Tibial nerve (tissue), 3 donors: Measurements from ENCODE around the genes P4HB, ARHGDIA, MYADML2 and UTS2R.

- PRO-cap: unidirectional peak, minus-strand start at chr17:81860560
- RAMPAGE, long total RNA, 3 experiments: start-site peak on the minus strand in 3 of 3 experiments, at chr17:81860487-81860537 at its widest, 229 to 374 reads per replicate
These were observed at the start of gene P4HB for GRCh38 chr17:81860264-81860776. Gene P4HB, minus strand, starts transcription at chr17:81860535.

GRCh38 chr17:81871185-81871860, at the start of gene ARHGDIA:
Gene ARHGDIA, minus strand, starts transcription at chr17:81871337.
- PRO-cap: bidirectional peak, plus-strand start at chr17:81871432, minus-strand start at chr17:81871337
- RAMPAGE, long total RNA, 3 experiments: start-site peak on the minus strand in 3 of 3 experiments, at chr17:81871313-81871363 at its widest, 606 to 819 reads per replicate

DNA sequence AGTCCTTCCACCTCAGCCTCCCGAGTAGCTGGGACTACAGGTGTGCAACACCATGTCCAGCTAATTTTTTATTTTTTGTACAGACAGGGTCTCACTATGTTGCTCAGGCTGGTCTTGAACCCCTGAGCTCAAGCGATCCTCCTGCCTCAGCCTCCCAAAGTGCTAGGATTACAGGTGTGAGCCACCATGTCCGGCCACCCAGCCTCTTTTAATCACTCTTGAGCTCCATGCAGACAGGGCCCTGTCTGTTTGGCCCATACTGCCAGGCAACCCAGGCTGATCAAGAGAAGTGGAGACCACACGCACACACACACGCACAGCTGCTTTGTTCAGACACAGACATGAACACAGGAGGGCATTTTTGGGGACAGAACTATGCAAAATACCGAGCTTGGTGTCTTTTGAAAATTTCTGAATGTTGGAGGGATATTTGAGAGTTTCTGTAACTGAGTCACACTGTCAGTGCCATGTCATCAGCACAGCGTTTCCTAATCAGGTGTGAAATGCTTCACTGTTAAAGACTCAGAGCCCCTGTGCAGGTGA, 1.7 kb upstream of the ARHGDIA start:
- PRO-cap: no peak
- RAMPAGE, long total RNA, 3 experiments: no peak in any of the 3 experiments

GRCh38 chr17:81903113-81903634, 1.1 kb downstream of the NPB start:
- PRO-cap: no peak
- RAMPAGE, long total RNA, 3 experiments: no peak in any of the 3 experiments

GRCh38 chr17:81923239-81923819, 4.2 kb downstream of the MAFG start:
- PRO-cap: no peak
- RAMPAGE, long total RNA, 3 experiments: no peak in any of the 3 experiments

DNA sequence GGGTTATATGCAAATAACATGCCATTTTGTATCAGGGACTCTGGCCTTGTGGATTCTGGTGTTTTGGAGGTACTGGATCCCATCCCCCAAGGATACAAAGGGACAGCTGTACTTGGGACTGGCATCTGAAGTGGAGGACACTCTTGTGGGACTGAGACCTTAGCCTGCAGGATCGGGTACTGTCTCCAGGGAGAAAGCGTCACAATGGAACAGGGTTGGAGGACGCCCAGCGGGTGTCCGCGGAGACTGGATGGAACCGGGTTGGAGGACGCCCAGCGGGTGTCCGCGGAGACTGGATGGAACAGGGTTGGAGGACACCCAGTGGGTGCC, at the start of gene MYADML2:
TSS of gene MYADML2 (minus strand) at position 131 of the 330 bp plus-strand sequence.
- PRO-cap: no peak
- RAMPAGE, long total RNA, 3 experiments: no peak in any of the 3 experiments

DNA sequence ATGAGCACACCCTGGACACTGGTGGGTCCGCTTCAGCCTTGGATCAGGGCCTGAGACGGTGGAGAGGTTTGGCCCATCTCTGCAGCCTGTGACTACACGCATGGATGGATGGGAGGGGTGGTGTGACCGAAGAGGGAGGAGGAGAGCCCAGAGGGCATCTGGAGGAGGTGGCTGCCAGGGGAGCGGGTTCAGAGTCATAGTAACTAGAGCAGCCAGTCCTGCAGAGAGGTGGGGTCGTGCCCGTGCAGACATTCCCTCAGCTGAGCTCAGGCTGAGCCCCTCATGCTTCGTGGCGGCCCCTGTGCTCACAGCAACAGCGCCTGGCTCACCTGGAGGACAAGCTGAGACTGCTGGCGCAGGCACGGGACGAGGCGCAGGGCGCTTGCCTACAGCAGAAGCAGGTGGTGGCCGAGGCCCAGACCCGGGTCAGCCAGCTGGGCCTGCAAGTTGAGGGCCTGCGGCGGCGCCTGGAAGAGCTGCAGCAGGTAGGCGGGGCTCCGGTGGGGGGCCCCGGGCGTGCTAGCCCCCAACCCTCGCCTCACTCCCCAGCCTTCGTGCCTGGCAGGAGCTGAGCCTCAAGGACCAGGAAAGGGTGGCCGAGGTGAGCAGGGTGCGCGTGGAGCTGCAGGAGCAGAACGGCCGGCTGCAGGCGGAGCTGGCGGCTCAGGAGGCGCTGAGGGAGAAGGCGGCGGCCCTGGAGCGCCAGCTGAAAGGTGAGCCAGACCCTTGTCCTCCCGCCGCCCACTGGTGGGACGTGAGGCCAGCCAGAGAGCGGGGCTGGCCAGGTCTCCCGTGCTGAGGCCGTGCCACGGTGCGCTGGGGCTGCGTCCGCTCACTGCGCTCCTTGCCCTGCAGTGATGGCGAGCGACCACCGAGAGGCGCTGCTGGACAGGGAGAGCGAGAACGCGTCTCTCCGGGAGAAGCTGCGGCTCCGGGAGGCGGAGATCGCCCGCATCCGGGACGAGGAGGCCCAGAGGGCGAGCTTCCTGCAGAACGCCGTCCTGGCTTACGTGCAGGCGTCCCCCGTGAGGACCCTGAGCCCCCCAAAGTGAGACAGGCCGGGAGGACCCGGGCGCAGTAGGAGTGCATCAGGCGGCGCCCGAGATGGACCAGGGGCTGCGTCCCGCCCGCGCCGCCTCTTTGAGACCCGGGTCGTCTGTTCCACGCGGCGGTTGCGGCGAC, 1.3 kb upstream of the RAC3 start:
- PRO-cap: unidirectional peak, plus-strand start at position 954 of the sequence
- RAMPAGE, long total RNA, 3 experiments: no peak in any of the 3 experiments

GRCh38 chr17:82088722-82089437, 9.2 kb downstream of the FASN start:
- PRO-cap: no peak
- RAMPAGE, long total RNA, 3 experiments: no peak in any of the 3 experiments

DNA sequence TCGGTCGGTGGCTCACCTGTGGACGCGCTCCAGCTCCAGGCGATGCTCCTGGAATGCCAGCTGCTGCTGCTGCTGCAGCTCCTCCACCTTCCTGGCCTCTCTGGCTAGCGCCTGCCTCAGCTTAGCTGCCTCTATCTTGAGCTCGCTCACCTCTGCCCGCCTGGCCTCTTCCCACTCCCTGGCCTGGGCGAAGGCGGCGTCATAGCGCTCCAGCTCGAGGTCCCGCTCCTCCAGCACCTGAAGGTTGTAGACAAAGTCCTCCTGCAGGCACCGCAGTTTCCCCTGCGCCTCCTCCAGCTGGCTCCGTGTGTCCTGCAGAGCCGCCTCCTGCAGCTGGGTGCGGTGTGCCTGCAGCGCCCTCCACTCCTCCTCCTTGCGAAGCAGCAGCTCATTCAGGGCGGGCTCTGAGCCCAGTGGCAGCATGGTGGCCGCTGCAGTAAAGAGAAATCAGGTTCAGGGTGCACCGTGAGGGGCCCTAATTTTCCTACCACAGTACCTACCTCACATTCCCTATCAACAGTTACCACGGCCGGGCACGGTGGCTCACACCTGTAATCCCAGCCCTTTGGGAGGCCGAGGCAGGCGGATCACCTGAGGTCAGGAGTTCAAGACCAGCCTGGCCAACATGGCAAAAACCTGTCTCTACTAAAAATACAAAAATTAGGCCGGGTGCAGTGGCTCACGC, 11.0 kb downstream of the CCDC57 start:
- PRO-cap: no peak
- RAMPAGE, long total RNA, 3 experiments: no peak in any of the 3 experiments

DNA sequence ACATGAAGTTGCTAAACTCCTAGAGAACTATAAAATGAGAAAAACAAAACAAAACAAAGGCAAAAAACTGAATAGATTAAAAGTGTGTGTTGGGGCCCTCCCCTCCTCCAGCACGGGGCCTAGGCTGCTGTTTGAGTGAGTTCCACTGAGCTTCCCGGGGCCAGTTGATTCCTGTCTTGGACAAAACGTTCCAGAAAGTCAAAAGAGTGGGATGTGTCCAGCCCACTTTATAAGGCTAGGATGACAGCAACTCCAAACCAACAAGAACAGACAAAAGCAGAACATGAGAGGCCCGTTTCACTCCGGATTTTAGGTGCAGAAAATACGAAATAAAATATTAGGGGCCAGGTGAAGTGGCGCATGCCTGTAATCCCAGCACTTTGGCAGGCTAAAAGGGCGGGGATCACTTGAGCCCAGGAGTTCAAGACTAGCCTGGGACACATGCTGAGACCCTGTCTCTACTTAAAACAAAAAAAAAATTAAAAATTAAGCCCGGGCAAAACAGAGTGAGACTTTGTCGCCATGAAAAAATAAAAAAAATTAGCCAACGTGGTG, 11.8 kb upstream of the CSNK1D start:
- PRO-cap: bidirectional peak, plus-strand start at position 269 of the sequence, minus-strand start at position 156 of the sequence
- RAMPAGE, long total RNA, 3 experiments: no peak in any of the 3 experiments

GRCh38 chr17:82301140-82301569, 16.3 kb downstream of the CD7 start:
- PRO-cap: no peak
- RAMPAGE, long total RNA, 3 experiments: no peak in any of the 3 experiments

GRCh38 chr17:82332065-82332563, 1.5 kb downstream of the SECTM1 start:
- PRO-cap: no peak
- RAMPAGE, long total RNA, 3 experiments: no peak in any of the 3 experiments

- PRO-cap: no peak
- RAMPAGE, long total RNA, 3 experiments: no peak in any of the 3 experiments
These were observed 1.4 kb upstream of the SECTM1 start for GRCh38 chr17:82334647-82335785.

DNA sequence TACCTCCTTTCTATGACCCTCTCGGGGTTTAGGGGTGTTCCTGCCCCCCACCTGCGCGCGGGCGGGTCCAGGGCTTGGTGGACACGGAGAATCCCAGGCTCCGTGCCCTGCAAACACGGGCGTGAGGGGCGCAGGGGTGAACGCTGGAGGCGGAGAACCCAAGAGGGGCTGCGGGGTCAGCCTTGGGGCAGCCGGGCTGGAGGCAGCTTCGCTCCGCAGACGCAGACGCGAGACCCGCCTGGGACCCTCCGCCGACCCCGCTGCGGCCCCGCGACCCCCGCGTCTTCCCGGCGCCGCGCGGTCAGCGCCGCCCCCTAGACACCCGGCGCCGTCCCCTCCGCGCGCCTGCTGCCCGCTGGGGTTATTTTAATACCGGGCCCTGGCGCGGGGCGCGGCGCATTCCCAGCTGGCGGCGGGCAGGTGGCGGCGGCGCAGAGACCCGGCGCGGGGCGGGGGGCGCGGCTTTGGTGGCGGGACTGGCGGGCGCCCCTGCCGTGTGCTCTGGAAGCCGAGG, at the start of gene UTS2R:
TSS of gene UTS2R (plus strand) at position 397 of the 514 bp plus-strand sequence.
- PRO-cap: no peak
- RAMPAGE, long total RNA, 3 experiments: no peak in any of the 3 experiments

DNA sequence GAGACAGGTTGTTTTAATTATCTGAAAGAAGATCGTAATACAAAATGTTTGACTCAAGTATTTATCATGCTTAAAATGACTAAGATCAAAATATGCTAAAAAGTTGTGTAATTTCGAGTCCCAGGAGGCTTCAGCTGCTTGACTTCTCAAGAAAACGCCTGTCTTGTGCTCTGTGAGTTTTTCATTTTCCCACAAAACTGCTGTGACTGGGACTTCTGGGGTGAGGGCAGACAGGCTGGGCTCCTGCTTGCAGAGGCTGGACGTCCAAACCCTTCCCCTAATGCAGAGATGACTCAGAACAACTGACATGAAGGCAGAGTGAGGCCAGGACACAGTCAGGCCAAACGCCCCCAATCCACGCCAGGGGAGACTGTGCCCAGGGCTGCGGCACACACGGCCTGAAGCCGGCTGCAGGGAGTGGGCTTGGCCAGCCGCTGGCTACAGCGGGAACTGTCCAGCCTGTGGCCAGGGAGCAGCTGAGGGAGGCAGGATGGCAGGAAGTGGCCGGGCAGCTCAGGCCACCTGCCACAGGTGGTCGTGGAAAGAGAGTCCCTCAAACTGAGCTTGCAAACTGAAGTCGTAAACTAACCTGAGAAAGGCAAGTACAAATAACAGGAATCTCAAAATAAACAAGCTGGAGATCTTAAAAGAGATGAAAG, 21.5 kb upstream of the HEXD start:
- PRO-cap: no peak
- RAMPAGE, long total RNA, 3 experiments: no peak in any of the 3 experiments

- PRO-cap: no peak
- RAMPAGE, long total RNA, 3 experiments: no peak in any of the 3 experiments
These were observed 12.1 kb downstream of the CYBC1 start for GRCh38 chr17:82438276-82438980.

DNA sequence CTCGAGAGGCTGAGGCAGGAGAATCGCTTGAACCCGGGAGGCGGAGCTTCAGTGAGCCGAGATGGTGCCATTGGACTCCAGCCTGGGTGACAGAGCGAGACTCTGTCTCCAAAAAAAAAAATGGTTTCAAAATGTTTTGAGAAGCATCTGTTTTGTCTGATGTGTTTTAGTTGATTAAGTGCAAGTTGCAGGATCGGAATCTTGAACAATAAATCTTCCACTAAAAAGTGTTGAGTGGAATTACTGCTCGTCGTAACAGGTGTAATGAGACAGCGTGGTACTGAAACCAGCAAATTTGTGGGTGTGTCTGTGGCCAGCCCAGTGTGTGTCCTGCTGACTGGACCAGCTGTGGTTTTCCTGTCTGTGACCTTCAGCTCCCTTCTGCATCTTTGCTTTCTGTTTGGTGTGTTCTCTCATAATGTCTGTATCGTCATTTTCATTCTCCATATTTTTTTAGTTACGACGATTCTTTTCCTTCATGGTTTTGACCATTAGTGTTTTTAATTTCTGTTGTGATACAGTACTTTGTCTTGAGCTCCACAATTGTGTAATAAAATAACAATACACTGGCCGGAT, 20.5 kb upstream of the FOXK2 start:
- PRO-cap: no peak
- RAMPAGE, long total RNA, 3 experiments: no peak in any of the 3 experiments

GRCh38 chr17:82698789-82699223, 308 bp upstream of the RAB40B start:
- PRO-cap: bidirectional peak, plus-strand start at chr17:82699035, minus-strand start at chr17:82698704
- RAMPAGE, long total RNA, 3 experiments: no peak in any of the 3 experiments

DNA sequence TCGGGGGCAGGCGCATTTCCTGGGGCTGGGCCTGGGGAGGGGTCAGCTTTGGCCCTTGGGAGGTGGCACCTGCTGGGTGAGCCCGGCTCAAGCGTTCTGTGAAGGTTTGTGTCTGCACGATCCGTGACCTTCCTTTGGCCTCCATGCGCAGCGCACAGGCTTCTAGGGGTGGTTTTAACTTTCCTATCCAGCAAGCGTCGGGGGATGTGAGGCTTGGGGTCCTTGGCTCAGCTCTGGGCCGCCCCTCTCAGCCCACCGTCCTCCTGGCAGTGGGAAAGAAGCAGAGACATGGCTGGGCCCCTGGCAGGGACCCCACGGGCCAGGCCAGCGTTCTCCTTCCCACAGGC, 399 bp downstream of the FN3K start:
- PRO-cap: no peak
- RAMPAGE, long total RNA, 3 experiments: no peak in any of the 3 experiments

DNA sequence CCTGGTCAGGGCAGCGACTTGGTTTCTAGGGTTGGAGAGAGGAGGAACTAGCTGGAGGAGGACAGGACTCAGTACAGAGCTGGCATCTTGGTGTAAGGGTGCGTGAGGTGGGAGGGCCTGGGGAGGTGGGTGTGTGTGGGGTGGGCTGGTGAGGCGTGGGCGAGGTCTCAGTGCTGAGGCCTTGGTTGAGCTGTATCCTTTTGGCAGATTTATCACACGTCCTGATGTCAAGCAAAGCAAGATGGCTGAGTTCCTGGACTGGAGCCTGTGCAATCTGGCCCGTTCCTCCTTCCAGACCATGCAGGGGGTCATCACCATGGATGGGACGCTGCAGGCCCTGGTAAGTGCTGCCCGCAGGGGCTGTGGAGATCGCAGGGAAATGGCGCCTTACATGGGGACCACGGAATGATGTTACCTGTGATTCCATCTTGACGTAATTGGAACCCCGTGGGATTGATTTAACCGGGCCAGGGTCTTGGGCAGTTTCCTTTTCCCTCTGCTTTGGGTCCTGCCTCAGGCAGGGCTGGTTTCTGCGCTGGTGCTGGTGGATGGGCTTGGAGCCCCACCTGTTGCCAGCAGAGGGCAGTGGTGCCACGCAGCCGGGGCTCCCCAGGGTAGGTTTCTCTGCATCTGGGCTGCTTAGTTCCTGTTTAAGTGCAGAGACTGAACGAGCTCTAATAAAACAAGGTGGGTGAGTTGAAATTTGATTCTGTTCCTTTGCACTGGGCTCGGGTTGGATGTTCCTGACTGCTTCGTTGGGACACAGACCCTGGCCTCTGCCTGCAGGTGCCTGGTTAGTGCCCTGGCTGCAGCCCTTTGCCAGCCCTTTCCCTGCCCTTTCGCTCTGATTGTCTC, 29.7 kb downstream of the TBCD start:
- PRO-cap: no peak
- RAMPAGE, long total RNA, 3 experiments: no peak in any of the 3 experiments